A549 (cell line): ENCODE results near the genes SLC38A9, IL31RA, MAP3K1 and GAPT.

GRCh38 chr5:55516105-55516705 lies 18.6 kb downstream of the PLPP1 start:
- PRO-cap, result no peak
CAGE:
- cytosol, long polyA plus RNA, result no peak
- long polyA plus RNA, result no peak
- nucleus, long polyA plus RNA, result no peak

GRCh38 chr5:55711801-55713008 lies at the start of gene SLC38A9:
TSS of gene SLC38A9 (minus strand) at chr5:55712324.
- PRO-cap, result bidirectional peak, plus-strand start at chr5:55712559, minus-strand start at chr5:55712261
CAGE:
- cytosol, long polyA plus RNA, result no peak
- long polyA plus RNA, result start-site peak on the minus strand at chr5:55712261-55712308, 134 and 89 reads in 2 replicates; start-site peak on the plus strand at chr5:55712477-55712540, 11 and 15 reads in 2 replicates
- nucleus, long polyA plus RNA, result start-site peak on the minus strand at chr5:55712284-55712330, 31 and 25 reads in 2 replicates

DNA sequence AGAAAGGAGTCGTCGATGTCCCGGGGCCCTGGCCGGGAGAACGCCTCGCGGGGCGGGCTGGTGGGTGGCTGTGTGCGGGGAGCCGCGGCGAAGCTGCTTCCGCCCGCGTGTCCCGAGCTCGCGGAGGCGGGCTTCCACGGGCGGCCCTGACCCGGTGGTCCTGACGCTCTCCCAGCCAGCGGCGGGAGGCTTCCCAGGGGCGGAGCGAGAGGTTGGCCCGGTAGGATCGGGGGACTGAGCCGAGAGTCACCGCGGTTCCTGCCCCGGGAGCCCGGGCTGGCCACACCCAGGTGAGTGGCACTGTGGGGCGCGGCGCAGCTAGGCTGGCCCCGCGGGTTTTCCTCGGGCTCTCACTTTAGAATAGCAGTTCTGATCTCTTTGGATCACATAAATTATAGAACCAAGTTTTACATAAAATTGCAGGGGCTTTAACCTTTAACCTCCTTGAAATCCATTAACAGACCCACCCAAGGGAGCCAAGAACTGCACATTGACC lies 29.3 kb upstream of the IL31RA start:
- PRO-cap, result no peak
CAGE:
- cytosol, long polyA plus RNA, result no peak
- long polyA plus RNA, result no peak
- nucleus, long polyA plus RNA, result no peak

DNA sequence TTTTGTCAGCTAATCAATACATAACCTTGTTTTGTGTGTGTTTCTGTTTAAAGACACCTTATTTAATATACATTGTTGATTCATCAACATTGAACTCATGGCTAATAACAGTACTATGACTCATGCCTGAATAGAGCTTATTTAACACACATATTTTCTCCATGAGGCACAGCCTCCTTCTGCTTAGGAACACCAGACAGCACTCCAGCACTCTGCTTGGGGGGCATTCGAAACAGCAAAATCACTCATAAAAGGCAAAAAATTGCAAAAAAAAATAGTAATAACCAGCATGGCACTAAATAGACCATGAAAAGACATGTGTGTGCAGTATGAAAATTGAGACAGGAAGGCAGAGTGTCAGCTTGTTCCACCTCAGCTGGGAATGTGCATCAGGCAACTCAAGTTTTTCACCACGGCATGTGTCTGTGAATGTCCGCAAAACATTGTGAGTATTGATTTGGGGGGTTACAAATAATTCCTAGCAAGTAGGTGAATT lies at the start of gene IL31RA:
TSS of gene IL31RA (plus strand) at position 169 of the 496 bp plus-strand sequence.
- PRO-cap, result no peak
CAGE:
- cytosol, long polyA plus RNA, result no peak
- long polyA plus RNA, result no peak
- nucleus, long polyA plus RNA, result no peak

DNA sequence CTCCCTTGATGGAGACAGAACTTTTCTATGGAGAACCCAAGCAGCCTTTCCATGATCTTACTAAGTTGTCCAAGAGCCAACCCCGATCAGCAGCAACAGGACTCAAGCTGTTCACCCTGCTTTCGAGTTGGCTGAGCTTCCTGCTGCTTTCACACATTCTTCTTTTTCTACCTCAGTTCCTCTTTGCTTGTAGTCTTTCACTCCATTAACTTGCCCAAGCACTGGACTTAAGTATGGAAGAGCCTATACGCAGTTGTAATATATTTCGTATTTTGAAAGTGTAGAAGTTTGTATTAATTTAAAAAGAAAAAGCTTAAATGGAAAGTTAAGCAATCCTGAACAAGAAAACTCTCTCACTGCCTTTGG lies 59.3 kb downstream of the IL6ST start:
- PRO-cap, result no peak
CAGE:
- cytosol, long polyA plus RNA, result no peak
- long polyA plus RNA, result no peak
- nucleus, long polyA plus RNA, result no peak

- PRO-cap, result no peak
CAGE:
- cytosol, long polyA plus RNA, result no peak
- long polyA plus RNA, result no peak
- nucleus, long polyA plus RNA, result no peak
Observed at GRCh38 chr5:55951784-55952465, 42.8 kb downstream of the IL6ST start.

DNA sequence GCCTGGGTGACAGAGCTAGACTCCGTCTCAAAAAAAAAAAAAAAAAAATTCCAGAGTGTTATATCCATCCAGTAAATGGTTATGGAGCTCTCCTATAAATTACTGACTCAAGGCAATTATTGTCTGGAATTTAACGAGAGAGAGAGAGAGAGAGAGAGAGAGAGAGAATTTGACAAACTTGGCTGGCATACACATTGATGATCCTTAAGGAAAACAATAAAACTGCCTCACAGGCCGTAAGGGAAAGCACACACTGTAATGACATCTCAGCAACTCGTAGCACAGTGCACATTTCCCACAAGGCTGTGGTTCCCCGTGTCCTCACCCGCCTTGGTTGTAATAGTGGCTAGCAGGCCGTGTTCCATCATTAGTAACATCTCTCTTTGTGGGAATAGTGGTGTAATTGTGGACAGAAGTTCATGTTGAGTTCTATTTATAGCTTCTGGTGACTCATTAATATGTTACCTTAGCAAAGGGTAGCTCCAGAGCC lies 63.4 kb upstream of the IL6ST start:
- PRO-cap, result no peak
CAGE:
- cytosol, long polyA plus RNA, result no peak
- long polyA plus RNA, result no peak
- nucleus, long polyA plus RNA, result no peak

GRCh38 chr5:56060602-56061218 lies 65.9 kb upstream of the IL6ST start:
- PRO-cap, result no peak
CAGE:
- cytosol, long polyA plus RNA, result no peak
- long polyA plus RNA, result no peak
- nucleus, long polyA plus RNA, result no peak

DNA sequence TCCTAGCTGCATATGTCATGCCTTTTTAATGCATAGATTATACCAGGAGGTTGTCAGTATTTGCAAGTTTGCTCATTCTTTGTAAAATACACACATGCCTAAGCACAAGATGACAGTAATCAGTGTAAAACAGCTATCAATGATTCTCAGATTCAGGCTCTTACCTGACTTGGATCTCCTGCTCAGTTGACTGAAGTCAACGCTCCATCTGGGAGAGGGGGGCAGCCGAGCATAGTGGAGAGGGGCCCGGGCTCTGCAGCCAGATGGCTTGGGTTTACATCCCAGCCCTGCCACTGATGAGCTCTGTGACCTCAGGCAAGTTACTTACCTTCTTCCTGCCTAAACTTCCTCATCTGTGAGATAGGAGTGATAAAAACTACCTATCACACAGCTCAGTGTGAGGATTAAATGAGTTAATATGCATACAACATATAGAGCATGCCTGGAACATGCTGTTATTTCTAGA lies 72.5 kb downstream of the ANKRD55 start:
- PRO-cap, result no peak
CAGE:
- cytosol, long polyA plus RNA, result no peak
- long polyA plus RNA, result no peak
- nucleus, long polyA plus RNA, result no peak

- PRO-cap, result no peak
CAGE:
- cytosol, long polyA plus RNA, result no peak
- long polyA plus RNA, result no peak
- nucleus, long polyA plus RNA, result no peak
Observed at GRCh38 chr5:56415080-56415968, 182.2 kb upstream of the ANKRD55 start.

DNA sequence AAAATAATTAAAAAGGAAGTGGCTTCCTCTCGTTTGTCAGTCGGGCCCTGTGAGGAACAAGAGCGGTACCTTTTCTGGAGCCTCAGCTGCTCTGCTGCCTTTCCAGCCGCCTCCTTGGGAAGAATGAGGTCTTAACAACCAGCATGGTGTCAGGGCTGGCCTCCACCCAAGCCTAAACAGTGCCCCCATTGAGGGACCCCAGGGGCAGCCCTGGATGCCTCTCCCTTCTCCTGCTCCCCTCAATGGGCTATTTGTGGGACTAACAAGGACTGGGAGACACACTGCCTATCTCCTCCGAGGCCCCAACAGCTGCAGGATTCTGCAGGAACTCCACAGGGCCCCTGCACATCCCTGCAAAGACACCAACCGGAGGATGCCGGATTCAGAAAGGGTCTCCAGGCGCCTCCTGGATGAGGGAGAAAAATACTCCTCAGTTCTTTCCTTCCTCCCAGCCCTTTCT lies 155.3 kb upstream of the MAP3K1 start:
- PRO-cap, result no peak
CAGE:
- cytosol, long polyA plus RNA, result no peak
- long polyA plus RNA, result no peak
- nucleus, long polyA plus RNA, result no peak

DNA sequence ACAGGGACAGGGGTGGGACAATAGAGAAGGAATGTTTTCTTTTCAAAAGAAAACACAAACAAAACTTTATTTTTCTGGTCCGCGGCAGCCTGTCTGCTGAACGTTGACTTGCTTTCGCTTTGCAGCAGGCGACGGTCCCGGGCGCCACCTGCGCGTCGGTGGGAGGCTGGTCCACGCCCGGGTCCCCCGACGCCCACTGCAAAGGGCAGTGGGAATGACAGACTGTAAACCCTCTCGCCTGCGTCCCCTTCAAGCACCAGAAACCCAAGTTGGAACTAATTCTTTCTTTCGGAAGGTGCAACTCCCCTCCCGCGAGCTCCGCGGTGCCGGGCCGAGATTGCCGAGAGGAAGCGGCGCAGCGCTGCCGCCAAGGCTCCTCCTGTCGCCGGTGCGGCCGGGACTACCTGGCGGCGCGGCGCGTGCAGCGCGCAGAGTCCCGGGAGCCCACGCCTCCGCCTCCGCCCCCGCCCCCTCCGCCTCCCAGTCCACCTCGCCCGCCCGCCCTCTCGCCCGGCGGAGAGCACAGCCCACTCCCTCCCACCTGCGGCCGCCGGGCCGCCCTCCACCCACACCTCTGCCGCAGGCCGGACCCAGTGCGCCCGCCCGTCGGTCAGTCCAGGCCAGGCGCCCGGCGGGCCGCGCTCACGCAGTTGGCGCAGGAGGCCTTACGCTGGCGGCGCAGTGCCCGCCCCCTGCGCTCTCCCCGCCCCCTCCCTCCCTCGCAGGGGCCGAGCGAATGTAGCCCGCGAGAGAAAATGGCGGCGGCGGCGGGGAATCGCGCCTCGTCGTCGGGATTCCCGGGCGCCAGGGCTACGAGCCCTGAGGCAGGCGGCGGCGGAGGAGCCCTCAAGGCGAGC lies at the start of gene MAP3K1:
TSS of gene MAP3K1 (plus strand) at position 731 of the 857 bp plus-strand sequence.
- PRO-cap, result bidirectional peak, plus-strand start at position 753 of the sequence, minus-strand start at position 402 of the sequence
CAGE:
- cytosol, long polyA plus RNA, result no peak
- long polyA plus RNA, result no peak
- nucleus, long polyA plus RNA, result no peak

- PRO-cap, result bidirectional peak, plus-strand start at chr5:56910058, minus-strand start at chr5:56909815
CAGE:
- cytosol, long polyA plus RNA, result no peak
- long polyA plus RNA, result no peak
- nucleus, long polyA plus RNA, result no peak
Observed at GRCh38 chr5:56909688-56910149, 323 bp downstream of the SETD9 start.

DNA sequence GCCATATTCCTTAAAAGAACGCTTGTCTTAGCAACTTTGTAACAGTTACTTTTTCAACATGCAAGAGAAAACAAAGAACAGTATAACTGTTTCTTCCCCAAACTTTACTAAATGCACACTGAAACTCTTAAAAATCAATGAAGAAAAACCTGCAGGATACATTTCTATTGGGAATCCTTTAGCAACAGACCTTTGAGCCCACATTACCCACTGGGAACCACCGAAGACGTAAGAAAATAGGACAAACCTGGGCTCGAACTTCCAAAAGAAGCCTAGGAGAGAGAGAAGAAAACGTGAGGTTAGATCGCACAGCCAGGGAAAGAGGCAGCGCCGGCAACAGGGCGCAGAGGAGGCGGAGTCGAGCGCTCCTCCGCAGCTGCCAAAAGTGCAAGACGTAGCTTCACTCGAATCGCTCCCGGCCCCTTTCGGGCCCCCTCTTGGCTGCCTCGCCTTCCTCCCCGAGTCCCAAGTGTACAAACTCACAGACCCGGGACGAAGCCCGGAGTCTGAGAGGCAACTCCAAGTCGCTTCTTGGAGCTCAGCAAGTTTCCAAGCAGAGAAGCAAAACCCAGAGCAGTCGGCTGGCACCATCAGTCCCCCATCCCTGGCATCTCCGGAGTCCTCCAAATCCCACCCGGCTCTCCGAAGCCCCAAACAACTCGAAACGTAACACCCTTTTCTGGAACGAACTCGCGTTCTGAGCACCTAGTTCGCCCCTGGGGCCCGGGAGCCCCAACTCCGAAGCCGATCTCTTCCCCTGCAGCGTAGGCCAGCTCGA lies 1.4 kb downstream of the MIER3 start:
- PRO-cap, result no peak
CAGE:
- cytosol, long polyA plus RNA, result no peak
- long polyA plus RNA, result no peak
- nucleus, long polyA plus RNA, result no peak

GRCh38 chr5:57653902-57654469 lies 171.4 kb upstream of the ACTBL2 start:
- PRO-cap, result no peak
CAGE:
- cytosol, long polyA plus RNA, result no peak
- long polyA plus RNA, result no peak
- nucleus, long polyA plus RNA, result no peak

DNA sequence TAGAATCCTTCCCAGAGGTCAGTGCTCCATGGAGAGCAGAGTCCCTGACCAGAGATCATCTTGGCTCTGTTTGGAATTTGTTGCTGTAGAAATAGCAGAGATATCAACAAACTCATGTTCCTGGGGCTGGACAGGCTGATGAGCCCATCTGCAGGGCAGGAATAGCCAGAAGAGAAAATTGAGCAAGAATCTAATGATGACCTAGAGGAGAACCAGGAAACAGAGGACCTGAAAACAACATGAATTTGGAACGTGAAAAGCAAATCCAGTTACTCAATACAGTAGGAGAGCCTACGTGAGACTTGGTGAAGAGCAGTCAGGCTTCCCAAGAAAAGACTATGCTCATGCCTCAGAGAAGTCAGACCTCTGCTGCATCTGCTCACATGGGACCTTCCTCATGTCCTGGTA lies 437.8 kb downstream of the PLK2 start:
- PRO-cap, result no peak
CAGE:
- cytosol, long polyA plus RNA, result no peak
- long polyA plus RNA, result no peak
- nucleus, long polyA plus RNA, result no peak

- PRO-cap, result no peak
CAGE:
- cytosol, long polyA plus RNA, result no peak
- long polyA plus RNA, result no peak
- nucleus, long polyA plus RNA, result no peak
Observed at GRCh38 chr5:58071488-58072211, 388.2 kb downstream of the PLK2 start.

- PRO-cap, result no peak
CAGE:
- cytosol, long polyA plus RNA, result no peak
- long polyA plus RNA, result no peak
- nucleus, long polyA plus RNA, result no peak
Observed at GRCh38 chr5:58244762-58245354, 215.0 kb downstream of the PLK2 start.

DNA sequence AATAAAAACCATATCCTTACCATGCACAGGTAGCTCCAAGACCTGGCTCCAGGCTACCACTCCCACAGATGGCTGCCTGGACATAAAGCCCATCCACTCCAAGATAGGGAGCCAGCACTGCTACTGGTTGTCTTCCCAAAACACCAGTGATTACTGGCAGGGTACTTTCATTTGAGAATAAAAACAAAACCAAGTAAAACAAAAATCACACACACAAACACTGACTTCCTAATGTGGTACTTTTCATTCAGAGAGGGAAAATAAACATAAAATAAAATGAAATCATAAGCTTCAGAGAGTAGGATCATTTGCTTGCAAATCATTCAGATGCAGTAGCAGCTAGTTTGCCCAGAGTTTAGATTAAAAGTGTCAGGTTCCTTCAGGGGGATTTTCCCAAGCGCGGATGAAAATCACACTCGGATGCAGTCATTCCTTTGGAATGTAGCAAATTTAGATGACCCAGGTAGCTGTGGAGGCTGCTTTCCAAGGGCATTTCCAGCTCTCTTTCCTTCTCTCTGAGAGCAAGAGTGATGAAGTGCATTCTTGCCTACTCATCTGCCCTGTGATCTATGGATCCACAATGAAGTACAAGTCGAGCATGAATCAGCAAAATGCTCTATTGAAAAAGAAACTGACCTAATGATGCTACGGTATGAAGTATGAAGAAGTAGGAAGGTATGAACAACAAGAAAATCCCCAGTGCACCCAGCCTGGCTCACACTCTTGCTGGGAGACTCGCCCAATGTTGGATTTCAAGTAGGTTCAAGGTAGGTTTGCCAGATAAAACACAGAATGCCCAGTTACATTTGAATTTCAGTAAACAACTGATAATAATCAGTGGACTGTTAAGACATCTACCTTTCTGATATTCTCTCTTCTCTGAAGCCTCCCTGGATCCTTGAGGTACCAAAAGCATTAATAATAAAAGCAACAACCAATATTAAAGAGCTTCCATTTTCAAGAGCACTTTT lies 200.2 kb downstream of the PLK2 start:
- PRO-cap, result no peak
CAGE:
- cytosol, long polyA plus RNA, result no peak
- long polyA plus RNA, result no peak
- nucleus, long polyA plus RNA, result no peak

DNA sequence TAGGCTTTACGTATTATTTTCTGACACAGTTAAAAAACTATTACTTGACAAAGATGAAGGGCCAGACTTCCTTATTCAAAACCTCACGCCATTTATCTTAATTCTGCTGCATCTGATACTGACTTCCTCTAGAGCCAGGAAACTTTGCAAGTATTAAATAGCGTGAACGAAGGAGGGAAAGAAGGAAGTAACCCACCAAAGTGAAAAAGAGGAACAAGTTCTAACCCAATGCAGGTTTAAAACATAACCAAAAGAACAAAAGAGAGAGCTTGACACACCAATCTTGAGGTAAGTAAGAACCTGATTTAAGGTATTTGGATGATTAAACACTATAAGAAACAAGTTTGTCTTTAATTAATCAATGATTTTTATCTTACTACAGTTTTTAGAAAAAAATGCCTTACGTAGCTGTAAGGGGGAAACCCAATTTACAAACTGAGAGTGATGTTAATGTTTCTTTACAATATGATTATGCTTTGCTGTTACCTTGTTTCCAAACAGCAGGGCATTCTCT lies at the start of gene GAPT:
TSS of gene GAPT (plus strand) at position 182 of the 514 bp plus-strand sequence.
- PRO-cap, result no peak
CAGE:
- cytosol, long polyA plus RNA, result no peak
- long polyA plus RNA, result no peak
- nucleus, long polyA plus RNA, result no peak